A549 (cell line): ENCODE measurements around the gene EXO5.

- PRO-cap: no peak
CAGE:
- cytosol, long polyA plus RNA: no peak
- long polyA plus RNA: no peak
- nucleus, long polyA plus RNA: no peak
These were observed 25.3 kb downstream of the RLF start for GRCh38 chr1:40186353-40187059.

DNA sequence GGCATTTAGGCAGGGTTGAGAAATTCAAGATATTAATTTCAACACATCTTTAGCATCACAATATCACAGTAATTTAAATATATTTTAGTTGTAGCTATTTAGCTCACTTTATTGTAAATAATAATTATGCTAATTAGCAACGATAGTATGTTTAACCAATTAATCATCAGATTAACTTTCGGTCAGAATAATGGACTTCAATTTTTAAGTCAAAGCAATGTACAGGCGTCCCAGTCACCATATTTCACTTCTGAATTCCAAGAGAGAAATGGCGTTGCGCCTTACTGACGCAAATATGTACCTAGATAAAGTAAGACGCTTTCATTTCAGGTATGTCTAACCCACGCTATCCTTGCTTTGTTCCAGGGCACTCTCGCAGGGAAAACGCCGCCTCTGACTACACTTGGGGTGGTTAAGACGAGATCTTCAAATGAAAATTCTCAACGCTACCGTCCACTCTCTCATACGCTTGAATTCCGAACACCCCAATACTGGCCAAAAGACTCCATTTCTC lies 875 bp upstream of the ZMPSTE24 start:
- PRO-cap: no peak
CAGE:
- cytosol, long polyA plus RNA: no peak
- long polyA plus RNA: no peak
- nucleus, long polyA plus RNA: no peak

DNA sequence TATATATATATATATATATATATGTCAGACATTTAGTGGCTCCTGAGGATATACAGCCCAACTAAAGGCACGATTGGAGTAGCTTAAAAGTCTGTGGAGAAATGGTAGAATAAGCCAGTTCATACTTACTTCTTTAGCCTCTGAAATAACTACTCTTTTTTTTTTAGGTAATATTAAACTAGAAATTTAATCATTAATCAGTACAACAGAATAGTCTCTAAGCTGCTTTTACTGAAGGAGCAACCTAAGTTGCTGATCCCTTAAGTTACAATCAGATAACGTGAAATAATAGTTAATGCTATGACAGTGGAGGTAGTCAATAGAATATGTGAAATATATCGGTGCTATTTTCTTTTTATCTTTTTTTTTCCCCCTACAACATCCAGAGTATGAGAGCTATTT lies 15.5 kb downstream of the ZMPSTE24 start:
- PRO-cap: no peak
CAGE:
- cytosol, long polyA plus RNA: no peak
- long polyA plus RNA: no peak
- nucleus, long polyA plus RNA: no peak

GRCh38 chr1:40316468-40317090 lies 507 bp downstream of the COL9A2 start:
- PRO-cap: no peak
CAGE:
- cytosol, long polyA plus RNA: no peak
- long polyA plus RNA: no peak
- nucleus, long polyA plus RNA: no peak

DNA sequence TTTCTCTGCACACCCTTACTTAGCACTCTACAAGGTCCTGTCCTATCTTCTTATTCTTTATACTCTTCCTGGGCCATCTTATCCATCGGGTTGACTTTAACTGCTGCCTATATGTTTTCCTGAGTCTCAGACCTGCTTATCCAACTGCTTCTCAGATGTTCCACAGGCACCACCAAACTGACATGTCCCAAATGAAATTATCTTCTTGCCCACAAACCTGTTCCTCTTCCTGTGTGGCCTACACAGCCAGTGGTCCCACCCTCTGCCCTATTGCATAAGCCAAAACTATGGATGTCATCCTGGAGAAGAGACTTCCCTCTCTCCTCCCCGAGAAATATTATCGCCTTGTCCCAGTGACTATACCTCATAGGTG lies 22.8 kb upstream of the COL9A2 start:
- PRO-cap: no peak
CAGE:
- cytosol, long polyA plus RNA: no peak
- long polyA plus RNA: no peak
- nucleus, long polyA plus RNA: no peak

- PRO-cap: no peak
CAGE:
- cytosol, long polyA plus RNA: no peak
- long polyA plus RNA: no peak
- nucleus, long polyA plus RNA: no peak
These were observed 12.1 kb downstream of the SMAP2 start for GRCh38 chr1:40385223-40386390.

DNA sequence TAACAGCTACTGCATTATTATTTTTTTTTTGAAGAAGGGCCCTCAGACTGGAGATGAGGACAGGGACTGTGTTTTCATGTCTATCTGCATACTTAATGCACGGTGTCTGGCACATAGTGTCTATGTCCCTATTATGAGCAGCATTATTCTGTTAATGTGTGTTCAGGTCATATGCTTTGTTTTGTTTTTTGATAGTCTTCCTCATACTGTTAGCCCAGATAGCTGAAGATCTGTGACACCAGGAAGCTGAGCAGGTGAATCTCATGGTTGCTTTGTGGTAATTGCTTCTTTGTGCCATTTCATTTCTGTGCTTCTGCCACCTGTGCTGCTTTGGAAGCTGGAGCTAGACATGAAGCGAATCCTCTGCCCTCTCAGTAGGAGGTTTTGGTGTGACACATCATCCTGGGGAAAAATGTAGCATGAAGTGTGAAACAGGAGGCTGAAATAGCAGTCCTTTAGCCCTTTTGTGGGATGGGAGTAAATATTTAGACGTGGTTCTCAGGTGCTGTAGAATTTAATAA lies 15.8 kb downstream of the SMAP2 start:
- PRO-cap: no peak
CAGE:
- cytosol, long polyA plus RNA: no peak
- long polyA plus RNA: no peak
- nucleus, long polyA plus RNA: no peak

GRCh38 chr1:40508352-40509537 lies at the start of gene EXO5:
Gene EXO5, plus strand, starts transcription at chr1:40508767.
- PRO-cap: bidirectional peak, plus-strand start at chr1:40508761, minus-strand start at chr1:40508657
CAGE:
- cytosol, long polyA plus RNA: start-site peak on the plus strand at chr1:40508706-40508754, 20 and 23 reads in 2 replicates
- long polyA plus RNA: no peak
- nucleus, long polyA plus RNA: no peak

DNA sequence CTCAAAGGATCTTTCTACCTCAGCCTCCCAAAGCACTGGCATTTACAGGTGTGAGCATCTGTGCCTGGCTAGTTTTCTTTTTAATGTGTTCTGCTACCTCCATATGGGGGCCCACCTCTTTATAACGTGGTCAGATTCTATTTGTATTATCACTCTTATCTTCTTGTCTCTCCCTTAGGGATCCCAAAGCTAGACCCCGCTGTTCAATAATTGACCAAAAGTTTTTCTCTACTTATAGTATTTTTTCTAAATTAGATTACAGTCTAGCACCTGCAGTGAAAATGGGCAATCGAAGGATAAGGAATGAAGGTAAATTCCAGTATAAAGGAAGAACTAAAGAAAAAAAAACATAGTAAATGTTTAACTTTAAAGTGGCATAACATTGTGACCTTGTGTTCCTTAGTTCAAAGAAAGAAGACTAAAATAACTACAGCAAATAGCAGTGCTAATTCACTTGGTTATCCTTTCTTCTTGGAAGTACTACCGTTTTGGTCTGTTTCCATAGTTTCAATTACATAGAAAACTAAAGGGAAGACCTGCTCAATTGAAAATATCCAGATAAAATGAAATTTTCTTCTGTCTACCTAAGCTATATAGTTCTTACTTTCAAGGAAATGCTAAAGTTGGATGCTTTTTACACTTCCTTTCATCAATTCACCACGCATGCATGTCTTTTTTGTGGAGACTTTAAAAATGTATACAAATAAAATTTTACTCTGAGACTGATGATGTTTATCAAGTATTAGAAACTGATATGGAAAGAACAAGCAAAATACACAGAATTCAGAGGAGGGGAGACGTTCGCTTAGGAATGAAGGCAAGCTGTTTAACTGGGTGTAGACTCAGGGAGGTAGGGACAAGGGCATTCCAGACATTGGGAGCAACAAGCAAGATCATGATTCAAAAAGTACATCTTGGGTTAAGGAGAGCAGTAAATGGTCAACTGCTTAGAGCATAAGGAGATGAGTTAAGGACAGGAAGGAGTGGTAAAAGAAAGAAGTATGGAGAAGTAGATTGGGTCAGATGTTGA lies 24.3 kb downstream of the NFYC start:
- PRO-cap: no peak
CAGE:
- cytosol, long polyA plus RNA: no peak
- long polyA plus RNA: no peak
- nucleus, long polyA plus RNA: no peak

DNA sequence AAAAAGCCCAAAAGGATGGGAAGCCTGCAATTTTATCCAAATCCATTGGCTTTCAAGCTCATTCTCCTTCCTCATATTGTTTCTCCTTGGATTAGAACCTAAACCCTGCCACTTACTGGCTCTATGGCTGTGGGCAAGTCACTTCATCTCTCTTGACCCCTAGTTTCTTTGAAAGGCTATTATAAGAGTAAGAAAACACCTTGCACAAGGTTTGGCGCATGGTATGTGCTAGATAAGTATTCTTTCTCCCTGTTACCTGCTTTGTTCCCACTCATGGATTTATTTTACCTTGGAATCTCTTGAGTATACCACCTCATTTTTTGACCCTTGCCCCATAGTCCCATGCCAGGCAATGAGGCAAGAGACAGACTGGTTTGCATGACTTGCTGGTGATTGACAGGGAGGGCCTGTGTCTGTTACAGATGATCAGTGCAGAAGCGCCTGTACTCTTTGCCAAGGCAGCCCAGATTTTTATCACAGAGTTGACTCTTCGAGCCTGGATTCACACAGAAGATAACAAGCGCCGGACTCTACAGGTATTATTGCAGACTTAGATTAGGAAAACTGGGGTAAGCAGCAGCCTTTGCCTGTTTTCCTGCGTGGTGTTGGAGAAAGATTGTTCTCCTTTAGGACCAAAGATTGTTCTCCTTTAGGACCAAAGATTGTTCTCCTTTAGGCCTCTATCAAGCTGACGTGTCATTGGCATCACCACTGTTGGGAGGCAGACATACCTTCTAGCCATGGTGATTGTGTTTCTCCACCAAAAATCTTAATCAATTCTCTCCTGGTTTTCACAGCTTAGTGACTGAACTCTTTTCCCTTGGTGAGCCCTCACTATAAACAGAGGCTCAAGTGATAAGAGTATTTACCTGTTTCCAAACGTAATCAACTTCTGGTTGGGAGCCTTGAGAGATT lies 34.2 kb upstream of the KCNQ4 start:
- PRO-cap: no peak
CAGE:
- cytosol, long polyA plus RNA: no peak
- long polyA plus RNA: no peak
- nucleus, long polyA plus RNA: no peak

GRCh38 chr1:40864050-40864427 lies 1.9 kb upstream of the CITED4 start:
- PRO-cap: no peak
CAGE:
- cytosol, long polyA plus RNA: no peak
- long polyA plus RNA: no peak
- nucleus, long polyA plus RNA: no peak

- PRO-cap: no peak
CAGE:
- cytosol, long polyA plus RNA: no peak
- long polyA plus RNA: no peak
- nucleus, long polyA plus RNA: no peak
These were observed 56.7 kb upstream of the CTPS1 start for GRCh38 chr1:40922782-40923308.

DNA sequence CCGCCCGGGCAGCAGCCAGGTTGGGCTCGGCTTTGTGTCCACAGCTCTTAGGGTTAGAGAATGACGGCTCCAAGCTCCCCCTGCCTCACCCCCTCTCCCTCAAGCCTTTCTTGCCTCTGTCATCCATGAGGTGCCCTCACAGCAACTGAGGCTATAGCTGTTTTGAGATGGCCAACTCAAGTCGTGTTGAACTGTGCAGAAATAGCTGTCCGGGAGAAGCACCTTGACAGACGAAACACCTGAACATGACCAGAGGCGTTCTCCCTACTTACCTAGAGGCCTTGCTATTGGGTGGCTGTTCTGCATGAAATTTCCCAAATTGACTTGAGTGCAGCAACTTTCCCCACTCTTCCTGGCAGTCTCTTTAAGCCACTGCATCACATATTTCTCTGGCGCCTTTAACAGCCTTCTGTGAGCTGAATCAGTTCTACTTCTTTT lies 1.1 kb upstream of the SLFNL1 start:
- PRO-cap: no peak
CAGE:
- cytosol, long polyA plus RNA: no peak
- long polyA plus RNA: no peak
- nucleus, long polyA plus RNA: no peak

- PRO-cap: no peak
CAGE:
- cytosol, long polyA plus RNA: no peak
- long polyA plus RNA: no peak
- nucleus, long polyA plus RNA: no peak
These were observed 28.5 kb downstream of the SCMH1 start for GRCh38 chr1:41213547-41213966.

GRCh38 chr1:41432910-41433445 lies 51.5 kb downstream of the EDN2 start:
- PRO-cap: no peak
CAGE:
- cytosol, long polyA plus RNA: no peak
- long polyA plus RNA: no peak
- nucleus, long polyA plus RNA: start-site peak on the plus strand at chr1:41432994-41433027, 7 and 7 reads in 2 replicates; start-site peak on the plus strand at chr1:41433170-41433200, 7 and 9 reads in 2 replicates

GRCh38 chr1:41449698-41450150 lies 34.8 kb downstream of the EDN2 start:
- PRO-cap: no peak
CAGE:
- cytosol, long polyA plus RNA: no peak
- long polyA plus RNA: no peak
- nucleus, long polyA plus RNA: no peak

DNA sequence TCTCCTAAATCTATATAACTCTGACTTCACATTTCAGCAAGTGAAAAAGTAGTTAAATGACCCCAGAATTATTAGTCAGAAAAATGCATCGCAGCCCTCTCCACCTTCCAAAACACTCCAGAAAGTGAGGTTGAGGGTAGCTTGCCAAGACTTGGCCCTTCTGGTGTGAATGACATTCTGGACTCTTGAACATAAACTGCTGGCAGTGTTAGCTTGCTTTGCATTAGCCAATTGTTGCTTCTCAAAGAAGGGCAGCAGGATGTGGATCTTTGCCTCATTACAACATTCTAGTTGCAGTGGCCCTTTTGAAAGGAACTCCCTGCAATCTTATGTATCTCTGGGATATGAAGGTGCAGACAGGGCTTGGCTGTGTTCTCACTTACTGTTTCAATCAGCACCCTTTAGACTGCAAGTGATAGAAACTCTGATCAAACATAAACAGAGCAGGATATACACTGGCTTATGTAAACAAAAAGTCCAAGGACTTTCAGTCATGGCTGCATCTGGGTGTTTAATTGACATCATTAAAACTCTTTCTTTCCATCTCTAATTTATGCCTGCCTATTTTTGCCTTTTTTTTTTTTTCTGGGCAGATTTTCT lies 22.4 kb downstream of the EDN2 start:
- PRO-cap: no peak
CAGE:
- cytosol, long polyA plus RNA: no peak
- long polyA plus RNA: no peak
- nucleus, long polyA plus RNA: no peak

GRCh38 chr1:41514803-41515895 lies 30.7 kb upstream of the EDN2 start:
- PRO-cap: no peak
CAGE:
- cytosol, long polyA plus RNA: no peak
- long polyA plus RNA: no peak
- nucleus, long polyA plus RNA: no peak

DNA sequence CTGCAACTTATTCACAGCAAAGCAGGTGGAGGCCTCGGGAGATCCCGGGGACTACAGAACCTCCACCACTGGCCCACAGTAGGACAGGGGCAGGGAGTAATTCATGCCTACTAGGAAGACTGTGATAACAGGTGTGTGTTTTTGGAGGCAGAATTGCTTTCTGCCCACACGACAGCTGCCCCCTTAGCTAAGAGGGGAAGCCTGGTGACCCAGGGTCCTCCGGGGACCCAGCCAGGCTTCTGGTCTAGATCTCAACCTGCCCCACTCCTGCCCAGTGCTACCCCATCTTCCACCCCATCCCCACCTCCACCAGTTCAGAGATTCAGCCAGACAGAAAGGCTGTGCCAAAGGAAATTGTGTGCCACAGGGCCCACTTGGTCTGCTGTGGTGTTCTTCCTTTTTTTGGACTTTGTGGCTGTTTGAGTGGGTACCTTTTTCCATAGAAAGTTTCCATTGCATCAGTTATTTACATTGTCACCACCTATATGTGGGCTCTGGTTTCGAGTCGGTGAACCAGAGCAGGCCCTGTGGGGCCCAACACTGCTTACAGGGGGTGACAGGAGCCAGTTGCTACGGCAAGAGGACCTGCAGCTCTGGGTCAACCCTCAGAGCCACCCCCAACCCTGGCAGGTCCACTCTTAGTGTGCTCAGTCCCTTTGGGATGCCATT lies 156.8 kb upstream of the EDN2 start:
- PRO-cap: no peak
CAGE:
- cytosol, long polyA plus RNA: no peak
- long polyA plus RNA: no peak
- nucleus, long polyA plus RNA: no peak

GRCh38 chr1:41802814-41803389 lies 115.8 kb downstream of the HIVEP3 start:
- PRO-cap: no peak
CAGE:
- cytosol, long polyA plus RNA: no peak
- long polyA plus RNA: no peak
- nucleus, long polyA plus RNA: no peak